H4 (cell line): Measurements from ENCODE around the genes SHC2 and PRTN3.

DNA sequence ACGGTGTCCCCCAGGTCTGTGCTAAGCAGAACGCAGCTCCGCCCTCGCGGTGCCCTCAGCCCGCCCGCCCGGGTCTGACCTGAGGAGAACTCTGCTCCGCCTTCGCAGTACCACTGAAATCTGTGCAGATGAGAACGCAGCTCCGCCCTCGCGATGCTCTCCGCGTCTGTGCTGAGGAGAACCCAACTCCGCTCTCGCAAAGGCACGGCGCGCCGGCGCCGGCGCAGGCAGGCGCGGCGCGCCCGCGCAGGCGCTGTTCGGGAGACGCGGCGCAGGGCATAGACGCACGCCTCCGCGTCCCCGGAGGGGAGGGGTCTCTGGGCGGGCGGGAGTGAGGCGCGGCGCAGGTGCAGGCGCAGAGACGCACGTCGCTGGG is 44.9 kb downstream of the PLPP2 start:
- RAMPAGE, long total RNA: no peak

GRCh38 chr19:266991-267657 is 24.1 kb downstream of the PLPP2 start:
- RAMPAGE, long total RNA: no peak

DNA sequence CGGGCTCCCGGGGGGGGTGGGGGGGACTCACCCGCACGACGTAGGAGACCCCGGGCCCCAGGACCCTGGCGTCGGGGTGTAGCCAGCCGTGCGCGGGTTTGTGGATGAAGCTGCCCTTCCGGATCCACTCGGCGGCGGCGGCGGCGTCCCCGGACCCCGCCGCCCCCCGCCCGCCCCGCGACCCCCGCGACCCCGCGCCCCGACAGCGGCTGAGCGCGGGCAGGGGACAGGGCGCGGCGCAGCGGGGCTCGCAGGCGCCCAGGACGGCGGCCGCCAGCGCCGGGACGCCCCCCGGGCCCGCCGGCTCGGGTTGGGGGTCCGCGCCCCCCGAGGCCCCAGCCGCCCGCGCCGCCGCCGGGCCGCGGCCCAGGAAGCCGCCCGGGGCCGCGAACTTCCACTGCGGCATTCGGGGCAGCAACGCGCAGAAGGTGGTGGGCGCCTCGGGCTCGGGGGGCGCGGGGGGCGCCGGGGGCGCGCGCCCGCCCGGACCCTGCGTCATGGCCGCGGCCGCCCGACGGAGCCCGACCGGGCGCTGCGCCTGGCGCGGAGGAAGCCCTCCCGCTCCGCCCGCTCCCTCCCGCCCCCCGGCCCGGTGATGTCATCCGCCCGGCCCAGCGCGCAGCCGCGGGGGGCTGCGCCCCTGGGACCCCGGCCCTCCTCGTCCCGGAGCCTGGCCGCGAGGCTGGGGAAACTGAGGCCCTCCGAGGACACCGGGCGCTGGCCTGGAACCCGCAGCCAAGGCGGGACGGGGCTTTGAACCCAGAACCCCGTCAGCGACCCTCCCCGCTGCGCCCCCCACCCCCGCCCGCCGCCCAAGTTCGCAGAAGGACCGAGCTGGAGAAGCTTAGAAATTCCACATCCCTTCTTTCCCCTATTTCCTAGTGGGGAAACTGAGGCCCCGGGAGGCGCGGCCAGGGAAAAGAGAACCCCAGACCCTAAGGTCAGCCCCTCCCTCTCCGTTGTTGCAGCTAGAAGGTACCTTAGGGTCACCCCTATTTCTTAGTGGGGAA is at the start of gene SHC2:
SHC2 (minus strand) TSS at position 536 of the 1,010 bp plus-strand sequence.
- RAMPAGE, long total RNA: no peak

DNA sequence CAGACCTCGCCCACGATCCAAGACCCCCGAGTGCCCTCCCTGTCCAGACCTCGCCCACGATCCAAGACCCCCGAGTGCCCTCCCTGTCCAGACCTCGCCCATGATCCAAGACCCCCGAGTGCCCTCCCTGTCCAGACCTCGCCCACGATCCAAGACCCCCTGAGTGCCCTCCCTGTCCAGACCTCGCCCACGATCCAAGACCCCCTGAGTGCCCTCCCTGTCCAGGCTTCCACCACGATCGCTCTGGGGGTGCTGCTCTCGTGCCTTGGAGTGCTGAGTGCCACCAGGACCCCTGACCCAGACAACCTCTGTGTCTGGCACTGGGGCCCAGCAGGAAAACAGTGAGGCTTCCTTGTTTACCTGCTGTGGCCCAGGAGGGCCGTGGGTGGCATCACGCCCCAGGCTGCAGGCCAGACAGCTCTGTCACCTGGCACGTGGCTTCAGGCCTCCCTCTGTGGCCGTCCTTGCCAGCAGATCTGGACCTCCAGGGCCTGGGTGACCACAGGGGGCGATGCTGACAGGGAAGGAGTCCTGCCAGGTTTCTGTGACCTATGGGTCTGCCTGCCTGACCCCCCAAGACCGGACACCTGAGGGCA is 3.2 kb downstream of the CDC34 start:
- RAMPAGE, long total RNA: no peak

GRCh38 chr19:535572-536046 is 4.0 kb downstream of the CDC34 start:
- RAMPAGE, long total RNA: no peak

DNA sequence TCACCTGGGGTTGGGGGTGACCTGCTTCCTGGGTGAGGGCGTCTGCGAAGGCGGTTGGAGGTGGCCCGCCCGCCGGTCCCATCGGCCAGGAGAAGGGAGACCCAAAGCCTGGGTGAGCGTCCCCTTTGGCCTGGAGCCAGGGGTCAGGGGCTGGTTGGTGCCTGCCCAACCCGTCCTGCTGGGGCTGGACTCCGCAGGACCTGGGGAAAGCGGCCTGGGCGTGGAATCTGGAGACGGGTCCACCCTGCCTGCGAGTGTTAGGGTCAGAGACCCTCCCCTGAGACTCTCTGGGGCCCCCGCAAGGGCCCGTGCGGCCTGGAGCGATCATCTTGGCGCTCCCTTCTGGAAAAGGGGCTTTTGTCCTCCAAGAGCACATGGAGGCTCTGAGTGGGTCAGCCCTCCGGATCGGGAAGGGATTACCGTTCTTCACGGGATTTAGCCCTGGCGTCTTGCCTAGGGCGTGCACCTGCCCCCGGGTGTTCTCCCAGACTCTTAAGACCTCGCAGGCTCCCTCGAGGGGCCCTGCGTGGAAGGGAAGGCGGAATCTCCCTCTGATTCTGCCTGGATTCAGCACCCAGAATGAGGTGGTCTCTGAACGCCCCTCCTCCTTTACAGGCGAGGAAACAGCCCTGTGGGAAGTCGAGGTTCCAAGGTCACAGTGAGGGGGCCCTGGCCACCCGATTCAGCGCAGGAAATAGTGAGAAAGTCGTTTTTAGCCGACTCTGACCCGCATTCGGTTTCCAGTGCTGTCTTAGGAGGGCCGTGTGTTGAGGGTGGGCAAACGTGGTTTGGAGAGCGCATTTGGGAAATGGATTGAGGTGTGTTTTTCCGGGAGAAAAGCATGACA is 878 bp downstream of the BSG start:
- RAMPAGE, long total RNA: no peak

DNA sequence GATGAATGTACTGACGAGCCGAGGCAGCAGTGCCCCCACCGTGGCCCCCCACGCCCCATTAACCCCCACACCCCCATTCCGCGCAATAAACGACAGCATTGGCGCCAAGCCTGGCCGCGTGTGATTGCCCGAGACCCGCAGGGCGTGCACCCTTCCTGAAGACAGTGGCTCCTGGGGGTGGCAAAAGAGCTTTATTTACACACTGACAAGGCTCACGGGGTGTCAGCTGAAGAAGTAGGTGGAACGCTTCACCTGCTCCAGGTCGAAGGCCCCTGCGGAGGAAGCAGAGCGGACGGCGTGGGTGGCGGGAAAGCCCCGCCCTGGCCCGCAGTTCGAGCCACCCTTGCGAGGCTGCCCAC is 16.3 kb downstream of the POLRMT start:
- RAMPAGE, long total RNA: no peak

GRCh38 chr19:656928-657817 is 5.8 kb downstream of the RNF126 start:
- RAMPAGE, long total RNA: no peak

DNA sequence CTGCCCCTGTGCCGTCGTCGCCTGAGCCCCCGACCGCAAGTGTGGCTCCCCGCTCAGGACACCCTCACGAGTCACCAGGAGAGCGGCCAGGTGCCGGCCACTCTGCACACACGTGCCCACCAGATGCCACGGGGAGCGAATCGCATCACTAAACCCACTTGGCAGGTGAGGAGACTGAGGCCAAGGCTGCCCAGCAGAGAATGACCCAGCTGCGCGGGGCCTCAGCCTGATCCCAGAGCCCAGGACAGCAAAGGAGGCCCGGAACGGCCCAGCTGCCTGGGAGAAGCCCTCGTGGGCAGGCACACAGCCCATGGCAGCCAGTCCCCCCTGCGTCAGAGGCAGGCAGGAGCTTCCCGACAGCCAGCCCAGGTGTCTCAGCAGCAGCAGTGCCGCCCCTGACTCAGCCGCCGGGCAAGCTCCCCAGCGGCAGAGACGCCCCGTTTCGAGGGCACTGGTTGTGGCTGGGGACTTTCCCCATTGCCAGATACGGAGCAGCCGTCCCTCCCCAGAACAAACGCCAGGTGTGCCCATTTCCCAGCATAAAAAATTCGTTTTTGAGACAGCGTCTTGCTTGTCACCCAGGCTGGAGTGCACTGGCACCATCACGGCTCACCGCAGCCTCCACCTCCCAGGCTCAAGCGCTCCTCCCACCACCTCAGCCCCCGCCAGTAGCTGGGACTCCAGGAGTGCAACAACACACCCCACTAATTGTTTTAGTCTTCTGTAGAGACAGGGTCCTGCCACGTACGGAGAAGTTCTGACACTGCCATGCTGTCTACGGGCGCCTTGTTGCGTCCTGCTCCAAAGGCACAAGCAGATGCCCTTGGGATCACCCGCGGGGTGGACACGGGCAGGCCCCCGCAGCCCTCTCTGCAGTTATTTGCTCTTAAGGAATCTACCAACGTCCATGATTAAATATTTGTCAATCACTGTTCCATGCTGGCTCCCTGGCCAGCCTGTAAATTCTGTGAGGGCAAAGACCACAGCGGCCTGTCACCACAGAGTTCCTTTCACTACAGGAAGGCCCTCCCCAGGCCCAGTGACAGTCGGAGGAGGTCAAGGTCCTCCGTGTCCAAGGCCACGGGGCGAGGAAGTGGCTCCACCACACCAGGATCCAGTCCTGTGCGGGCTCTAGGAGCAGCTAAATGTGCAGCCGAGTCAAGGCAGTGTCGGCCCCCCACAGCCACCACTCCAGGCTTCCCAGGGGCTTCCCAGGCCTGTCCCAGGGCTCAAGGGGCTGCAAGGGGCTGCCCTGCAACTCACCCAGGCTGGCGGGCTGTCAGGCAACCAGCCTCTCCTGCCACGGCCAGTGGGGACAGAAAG is 2.5 kb downstream of the RNF126 start:
- RAMPAGE, long total RNA: no peak

- RAMPAGE, long total RNA: no peak
Measured at GRCh38 chr19:726782-727425, 18.2 kb downstream of the PALM start.

DNA sequence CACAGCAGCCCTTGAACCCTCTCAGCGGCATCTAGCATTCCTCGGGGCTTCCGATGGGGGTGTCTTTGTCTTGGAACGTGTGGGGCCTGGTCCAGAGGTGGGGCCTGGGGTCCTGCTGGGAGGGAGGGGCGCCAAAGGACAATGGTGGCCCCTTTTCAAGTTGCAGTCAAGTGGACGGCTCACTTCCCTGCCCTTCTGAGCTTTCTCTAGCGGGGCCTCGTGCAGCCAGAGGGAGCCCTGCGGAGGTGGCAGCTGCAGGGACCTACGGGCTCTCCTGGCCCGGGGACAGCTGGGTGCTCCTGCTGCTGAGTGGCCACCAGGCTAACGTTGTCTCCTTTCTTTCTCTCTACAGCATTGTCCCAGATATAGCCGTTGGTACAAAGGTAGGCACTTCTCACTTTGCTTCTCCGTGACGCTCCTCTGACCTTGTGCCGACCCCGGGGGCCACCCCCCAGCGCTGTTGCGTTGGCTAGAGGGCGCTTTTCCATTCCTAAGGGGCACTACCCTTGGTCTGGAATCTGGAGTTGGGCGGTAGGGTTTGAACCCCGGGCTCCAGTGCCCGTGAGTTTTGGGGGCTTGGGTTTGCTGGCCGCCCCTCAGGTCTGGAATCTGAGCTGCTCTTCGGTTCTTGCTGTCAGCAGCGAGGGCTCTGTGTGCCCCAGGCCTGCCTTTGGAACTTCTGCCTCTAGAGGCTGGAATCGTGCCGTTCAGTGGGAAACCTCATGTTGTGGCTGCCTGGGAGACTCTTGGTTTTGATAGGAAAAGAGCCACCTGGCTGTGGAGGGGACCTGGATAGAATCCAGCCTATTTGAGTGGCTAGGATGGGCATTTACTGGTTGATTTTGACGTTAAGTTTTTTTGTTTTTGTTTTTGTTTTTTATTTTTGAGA is 2.1 kb downstream of the PTBP1 start:
- RAMPAGE, long total RNA: no peak

DNA sequence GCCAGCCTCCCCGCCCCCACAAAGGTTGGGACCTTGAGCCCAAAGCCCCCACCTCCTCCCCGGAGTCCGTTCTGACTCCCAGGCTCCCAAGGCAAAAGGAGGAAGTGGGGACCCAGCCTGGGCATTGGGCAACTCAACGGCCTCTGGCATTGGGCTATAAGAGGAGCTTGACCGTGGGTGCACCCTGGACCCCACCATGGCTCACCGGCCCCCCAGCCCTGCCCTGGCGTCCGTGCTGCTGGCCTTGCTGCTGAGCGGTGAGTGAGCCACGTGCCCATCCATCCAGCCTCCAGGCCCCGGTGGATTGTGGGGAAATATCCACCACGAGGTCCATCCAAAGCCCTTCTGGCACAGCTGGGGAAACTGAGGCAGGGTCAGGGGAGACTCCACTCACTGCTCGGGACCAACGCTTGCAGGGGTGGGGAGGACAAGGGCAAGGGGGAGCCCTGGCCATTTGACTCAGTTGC is at the start of gene PRTN3:
PRTN3 (plus strand) TSS at position 187 of the 467 bp plus-strand sequence.
- RAMPAGE, long total RNA: no peak

- RAMPAGE, long total RNA: no peak
Measured at GRCh38 chr19:870530-870917, 11.1 kb downstream of the CFD start.

GRCh38 chr19:875094-875797 is 15.8 kb downstream of the CFD start:
- RAMPAGE, long total RNA: no peak

DNA sequence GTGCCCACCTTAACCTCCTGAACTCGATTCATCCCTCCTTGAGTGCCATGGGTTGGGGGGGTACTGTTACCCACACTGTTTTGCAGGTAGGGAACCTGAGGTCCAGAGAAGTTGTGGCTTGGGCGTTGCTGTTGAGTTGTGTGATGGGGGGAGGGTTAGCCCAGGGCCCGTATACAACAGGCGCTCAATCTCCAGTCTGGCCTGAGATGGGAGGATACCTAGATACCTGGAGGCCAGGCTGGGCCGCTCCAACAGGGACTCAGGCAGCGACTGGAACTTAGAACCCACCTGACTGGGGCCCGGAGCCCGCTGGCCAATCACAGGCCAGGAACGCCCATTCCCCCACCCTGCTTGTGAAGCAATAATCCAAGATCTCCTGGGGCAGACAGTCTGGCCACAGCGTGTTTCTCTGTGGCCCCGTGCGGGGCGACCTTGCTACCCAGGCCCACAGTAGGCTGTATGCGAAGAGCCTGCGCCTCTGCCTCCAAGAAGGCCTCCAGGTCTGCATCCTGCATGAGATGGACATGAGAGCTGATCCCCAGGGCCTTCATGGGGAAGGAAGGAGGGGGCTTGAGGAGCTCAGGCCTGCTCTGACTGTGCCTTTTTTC is 2.9 kb downstream of the ARID3A start:
- RAMPAGE, long total RNA: no peak

- RAMPAGE, long total RNA: no peak
Measured at GRCh38 chr19:932285-933242, 6.7 kb downstream of the ARID3A start.

GRCh38 chr19:944042-944659 is 18.3 kb downstream of the ARID3A start:
- RAMPAGE, long total RNA: no peak

DNA sequence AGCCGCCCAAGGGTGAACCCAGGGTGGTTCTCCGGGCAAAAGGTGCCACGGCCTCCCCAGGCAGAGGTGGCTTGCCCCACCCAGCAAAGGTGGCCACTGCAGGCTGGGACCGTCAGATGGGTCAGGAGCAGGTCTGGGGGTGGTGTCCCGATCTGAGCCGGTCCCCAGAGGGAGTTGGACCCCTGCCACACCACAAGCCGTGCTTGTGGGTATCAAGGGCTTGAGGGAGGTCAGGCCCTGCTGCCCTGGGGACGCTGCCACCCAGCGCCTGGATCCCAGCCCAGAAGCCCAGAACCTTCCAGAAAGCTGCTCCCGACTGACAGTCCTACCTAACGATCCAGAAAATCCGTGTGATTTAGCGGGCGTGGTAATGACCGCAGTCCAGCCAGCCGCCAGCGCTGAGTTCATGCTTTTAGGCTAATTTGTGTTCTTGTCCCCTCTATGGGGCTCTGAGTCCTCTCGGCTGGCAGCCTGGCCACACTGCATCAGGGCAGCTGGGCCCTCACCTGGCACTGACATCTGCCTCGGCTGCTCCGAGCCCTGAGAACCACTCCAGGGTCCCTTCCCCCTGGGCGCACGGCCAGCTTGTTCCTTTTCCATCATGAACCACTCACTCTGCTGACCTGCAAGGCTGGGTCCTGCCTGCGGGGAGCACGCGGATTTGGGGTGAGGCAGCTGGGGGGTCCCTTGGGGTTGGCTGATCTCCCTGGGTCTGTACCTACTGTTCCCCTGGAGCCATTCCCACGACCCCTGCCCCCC is 4.9 kb upstream of the GRIN3B start:
- RAMPAGE, long total RNA: no peak

DNA sequence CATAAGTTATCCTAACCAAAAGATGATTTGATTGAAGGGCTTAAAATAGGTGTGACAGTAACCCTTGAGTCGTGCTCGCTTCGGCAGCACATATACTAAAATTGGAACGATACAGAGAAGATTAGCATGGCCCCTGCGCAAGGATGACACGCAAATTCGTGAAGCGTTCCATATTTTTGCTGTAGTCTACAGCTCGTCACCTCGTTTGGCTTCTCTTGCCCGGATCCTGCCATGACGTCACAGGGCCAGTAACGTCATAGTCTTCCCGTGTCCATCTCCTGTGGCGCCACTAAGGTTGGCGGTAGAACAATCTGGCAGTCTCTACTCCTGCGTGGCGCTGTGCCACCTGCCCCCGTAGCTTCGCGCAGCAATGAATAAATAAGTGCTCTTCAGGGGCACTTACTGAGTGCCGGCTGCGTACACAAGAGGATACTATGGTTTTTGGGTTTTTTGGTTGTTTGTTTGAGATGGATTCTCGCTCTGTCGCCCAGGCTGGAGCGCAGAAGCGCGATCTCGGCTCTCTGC is 590 bp upstream of the TMEM259 start:
- RAMPAGE, long total RNA: no peak

- RAMPAGE, long total RNA: no peak
Measured at GRCh38 chr19:1052301-1052707, 12.4 kb downstream of the ABCA7 start.